Jejunum (tissue), 1 donor: ENCODE measurements around the genes CCDC6 and CDK1.

- PRO-cap: no peak
Measured at GRCh38 chr10:51382812-51383428, 308.6 kb downstream of the PRKG1 start.

- PRO-cap: no peak
Measured at GRCh38 chr10:51457222-51457555, 242.2 kb downstream of the CSTF2T start.

- PRO-cap: no peak
Measured at GRCh38 chr10:51697257-51697864, 2.0 kb downstream of the CSTF2T start.

- PRO-cap: no peak
Measured at GRCh38 chr10:51838528-51838964, 139.2 kb upstream of the CSTF2T start.

- PRO-cap: no peak
Measured at GRCh38 chr10:51895058-51895674, 195.8 kb upstream of the CSTF2T start.

GRCh38 chr10:53827241-53827502 lies 973.9 kb downstream of the PCDH15 start:
- PRO-cap: unidirectional peak, plus-strand start at chr10:53827436

DNA sequence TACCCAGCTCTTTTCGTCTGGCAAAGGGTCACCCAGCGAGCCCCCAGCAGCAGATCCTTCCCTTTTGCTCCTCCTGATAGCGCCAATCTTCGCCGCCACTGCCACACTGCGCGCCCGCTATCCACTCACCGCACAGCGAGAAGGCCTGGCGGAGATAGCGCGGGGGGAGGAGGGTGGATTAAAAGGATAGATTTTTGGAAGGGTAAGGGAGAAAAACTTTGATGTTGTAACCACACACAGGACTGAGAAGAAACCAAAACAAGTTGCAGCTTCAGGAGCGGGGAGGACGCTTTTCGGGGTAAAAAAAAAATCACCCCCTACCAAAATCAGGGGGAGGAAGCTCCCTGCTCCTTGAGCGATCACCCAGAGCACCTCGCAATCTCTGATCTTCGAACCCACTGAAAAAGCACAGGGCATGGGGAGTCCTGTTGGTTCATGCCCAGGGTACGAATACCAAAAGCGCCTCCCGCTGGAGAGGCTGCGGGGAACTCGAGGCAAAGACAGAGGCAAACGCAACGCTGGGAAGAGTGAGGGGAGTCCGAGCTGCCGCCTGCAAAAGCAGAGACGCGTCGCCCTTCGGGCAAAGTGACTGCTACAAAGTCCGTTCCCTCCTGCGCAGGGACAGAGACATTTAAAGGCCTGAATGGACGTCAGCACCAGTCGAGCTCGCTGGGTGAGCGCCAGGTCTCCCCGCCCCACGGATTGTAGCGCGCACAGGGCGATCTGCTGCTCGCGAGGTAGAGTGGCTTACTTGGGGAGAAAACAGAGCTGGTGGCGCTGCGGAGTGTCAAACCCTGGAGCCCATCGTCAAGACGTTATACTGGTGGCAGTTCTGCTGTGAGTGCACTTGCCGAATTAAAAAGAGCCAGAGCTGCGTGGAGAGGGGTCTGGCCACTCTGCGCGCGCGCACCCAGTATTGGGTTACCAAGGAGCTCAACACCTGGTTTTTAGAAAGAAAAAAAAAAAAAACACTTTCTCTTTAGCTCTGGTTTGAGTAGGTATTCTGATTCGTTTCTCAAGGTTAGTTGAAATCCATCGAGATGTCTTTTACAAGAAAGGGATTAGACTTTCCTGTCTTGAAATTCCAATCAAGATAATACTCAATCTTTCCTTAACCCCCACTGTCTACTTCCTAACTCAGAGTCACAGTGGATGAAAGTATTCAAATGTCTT lies 732.8 kb downstream of the ZWINT start:
- PRO-cap: no peak

GRCh38 chr10:58331604-58331940 lies 3.2 kb upstream of the UBE2D1 start:
- PRO-cap: no peak

- PRO-cap: no peak
Measured at GRCh38 chr10:58789575-58789953, 276.9 kb downstream of the BICC1 start.

DNA sequence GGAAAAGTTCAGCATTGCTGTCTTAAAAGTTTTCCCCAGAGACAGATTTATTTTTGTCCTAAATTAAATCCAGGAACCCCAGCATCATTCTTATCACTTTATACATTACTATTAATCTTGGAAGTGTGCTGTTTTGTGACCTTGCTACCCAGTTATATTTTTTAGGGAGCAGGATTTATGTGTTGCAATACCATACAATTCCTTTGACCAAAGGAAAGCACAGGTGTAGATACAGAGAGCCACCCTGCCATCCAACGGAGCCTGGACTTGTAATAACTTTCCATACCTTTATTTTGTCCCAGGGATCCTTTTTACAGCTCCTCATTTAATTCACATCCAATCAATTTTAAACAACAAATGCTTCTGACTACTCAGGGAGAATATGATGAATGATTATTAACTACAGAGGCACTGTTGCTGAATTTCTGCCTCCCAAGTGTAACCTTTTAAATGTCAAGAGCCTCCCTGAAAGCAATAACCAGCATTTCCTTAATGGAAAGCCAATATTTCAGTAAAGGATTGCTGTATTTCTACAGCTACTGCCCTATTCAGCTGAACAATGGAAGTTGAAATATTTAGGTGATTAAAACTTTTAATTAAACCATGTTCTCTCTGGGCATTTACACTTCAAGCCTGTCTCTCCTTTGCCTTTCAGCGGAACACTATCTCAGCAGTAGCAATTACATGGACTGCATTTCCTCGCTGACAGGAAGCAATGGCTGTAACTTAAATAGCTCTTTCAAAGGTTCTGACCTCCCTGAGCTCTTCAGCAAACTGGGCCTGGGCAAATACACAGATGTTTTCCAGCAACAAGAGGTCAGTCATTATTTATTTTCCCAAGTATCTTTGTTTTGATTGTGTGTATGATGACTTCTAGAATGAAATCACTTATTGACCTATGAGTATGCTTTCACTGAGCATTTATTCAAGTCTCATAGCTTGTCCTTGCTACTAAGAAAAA lies 304.5 kb downstream of the BICC1 start:
- PRO-cap: no peak

- PRO-cap: no peak
Measured at GRCh38 chr10:58994685-58995148, 181.7 kb upstream of the PHYHIPL start.

- PRO-cap: unidirectional peak, plus-strand start at chr10:59577247
Measured at GRCh38 chr10:59576984-59577485, 132.6 kb downstream of the SLC16A9 start.

- PRO-cap: no peak
Measured at GRCh38 chr10:59674153-59674668, 35.4 kb downstream of the SLC16A9 start.

- PRO-cap: no peak
Measured at GRCh38 chr10:59881861-59882147, 24.6 kb downstream of the CCDC6 start.

GRCh38 chr10:59889382-59890294 lies 16.7 kb downstream of the CCDC6 start:
- PRO-cap: no peak

- PRO-cap: bidirectional peak, plus-strand start at chr10:59906775, minus-strand start at chr10:59906494; bidirectional peak, plus-strand start at chr10:59907012, minus-strand start at chr10:59906906
Measured at GRCh38 chr10:59906089-59907096, at the start of gene CCDC6. TSS of gene CCDC6 (minus strand) at chr10:59906556.

DNA sequence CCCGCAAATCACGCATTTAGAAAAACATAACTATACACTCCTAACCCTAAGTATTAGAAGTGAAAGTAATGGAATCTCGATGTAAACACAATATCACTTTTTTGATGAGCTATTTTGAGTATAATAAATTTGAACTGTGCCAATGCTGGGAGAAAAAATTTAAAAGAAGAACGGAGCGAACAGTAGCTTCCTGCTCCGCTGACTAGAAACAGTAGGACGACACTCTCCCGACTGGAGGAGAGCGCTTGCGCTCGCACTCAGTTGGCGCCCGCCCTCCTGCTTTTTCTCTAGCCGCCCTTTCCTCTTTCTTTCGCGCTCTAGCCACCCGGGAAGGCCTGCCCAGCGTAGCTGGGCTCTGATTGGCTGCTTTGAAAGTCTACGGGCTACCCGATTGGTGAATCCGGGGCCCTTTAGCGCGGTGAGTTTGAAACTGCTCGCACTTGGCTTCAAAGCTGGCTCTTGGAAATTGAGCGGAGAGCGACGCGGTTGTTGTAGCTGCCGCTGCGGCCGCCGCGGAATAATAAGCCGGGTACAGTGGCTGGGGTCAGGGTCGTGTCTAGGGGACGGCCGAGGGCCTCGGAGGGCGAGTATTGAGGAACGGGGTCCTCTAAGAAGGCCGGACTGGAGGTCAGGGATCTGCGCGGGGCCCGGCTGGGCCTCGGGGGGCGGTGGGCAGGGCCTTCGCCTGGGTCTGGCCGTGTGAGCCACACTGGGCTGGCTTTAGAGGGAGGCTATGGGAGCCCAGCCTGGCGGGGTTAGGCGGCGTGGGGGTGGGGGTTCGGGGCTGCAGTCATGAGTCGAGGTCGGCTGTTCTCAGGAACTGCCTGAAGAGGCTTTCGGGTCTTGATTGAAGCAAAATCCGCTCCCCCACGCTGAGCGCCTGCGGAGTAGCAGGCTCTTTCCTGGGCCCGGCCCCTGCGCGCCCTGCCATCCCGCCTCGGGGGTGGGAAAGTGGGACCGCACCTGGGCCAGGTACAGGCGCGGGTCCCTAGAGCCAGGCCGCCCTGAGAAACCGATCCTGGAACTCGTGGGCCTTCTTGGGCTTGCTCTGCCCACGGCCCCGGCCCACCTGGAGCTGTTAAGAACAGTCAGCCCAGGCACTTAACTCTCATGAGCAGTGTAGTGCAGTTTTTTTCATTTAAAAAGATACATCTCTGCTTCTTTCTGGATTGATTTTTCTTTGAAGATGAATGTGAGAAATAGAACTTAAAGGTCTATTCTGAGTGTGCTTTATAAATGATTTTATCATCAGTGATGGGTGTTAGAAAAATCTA lies at the start of gene CDK1:
CDK1 (plus strand) TSS at position 437 of the 1,274 bp plus-strand sequence.
- PRO-cap: bidirectional peak, plus-strand start at position 455 of the sequence, minus-strand start at position 204 of the sequence

GRCh38 chr10:61211297-61211727 lies 241.9 kb downstream of the TMEM26 start:
- PRO-cap: no peak

- PRO-cap: no peak
Measured at GRCh38 chr10:61994085-61994497, 92.6 kb downstream of the ARID5B start.

GRCh38 chr10:61995170-61995500 lies 93.6 kb downstream of the ARID5B start:
- PRO-cap: no peak